Cardiac septum (tissue), 1 donor: ENCODE measurements around the gene TAFA3.

- PRO-cap, result unidirectional peak, plus-strand start at chr1:112359053
Observed at GRCh38 chr1:112358625-112359233, 37.3 kb upstream of the CTTNBP2NL start.

DNA sequence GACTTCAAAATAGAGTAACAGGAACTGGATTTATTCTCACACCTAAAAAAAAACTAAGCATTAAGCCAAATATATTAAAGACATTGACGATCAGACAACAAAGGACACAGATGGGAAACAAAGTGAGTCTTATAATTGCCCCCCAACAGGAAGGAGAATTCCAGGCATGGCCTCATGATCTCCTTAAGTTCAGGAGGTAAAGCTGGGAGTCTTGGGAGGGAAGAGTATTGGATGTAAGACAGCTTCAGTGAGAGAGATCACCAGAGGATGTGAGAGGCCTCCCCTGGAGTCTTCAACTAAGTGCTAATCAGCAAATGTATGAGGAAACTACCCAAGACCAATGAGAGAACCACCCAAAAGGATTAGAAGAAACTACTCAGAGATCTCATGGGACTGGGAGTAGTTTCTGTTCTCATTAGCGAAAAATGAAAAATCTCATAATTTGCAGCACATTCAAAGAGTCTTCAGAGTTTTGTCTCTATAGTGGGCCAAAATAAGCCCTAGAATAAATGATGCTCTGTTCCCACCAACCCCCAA is 36.7 kb upstream of the WNT2B start:
- PRO-cap, result no peak

DNA sequence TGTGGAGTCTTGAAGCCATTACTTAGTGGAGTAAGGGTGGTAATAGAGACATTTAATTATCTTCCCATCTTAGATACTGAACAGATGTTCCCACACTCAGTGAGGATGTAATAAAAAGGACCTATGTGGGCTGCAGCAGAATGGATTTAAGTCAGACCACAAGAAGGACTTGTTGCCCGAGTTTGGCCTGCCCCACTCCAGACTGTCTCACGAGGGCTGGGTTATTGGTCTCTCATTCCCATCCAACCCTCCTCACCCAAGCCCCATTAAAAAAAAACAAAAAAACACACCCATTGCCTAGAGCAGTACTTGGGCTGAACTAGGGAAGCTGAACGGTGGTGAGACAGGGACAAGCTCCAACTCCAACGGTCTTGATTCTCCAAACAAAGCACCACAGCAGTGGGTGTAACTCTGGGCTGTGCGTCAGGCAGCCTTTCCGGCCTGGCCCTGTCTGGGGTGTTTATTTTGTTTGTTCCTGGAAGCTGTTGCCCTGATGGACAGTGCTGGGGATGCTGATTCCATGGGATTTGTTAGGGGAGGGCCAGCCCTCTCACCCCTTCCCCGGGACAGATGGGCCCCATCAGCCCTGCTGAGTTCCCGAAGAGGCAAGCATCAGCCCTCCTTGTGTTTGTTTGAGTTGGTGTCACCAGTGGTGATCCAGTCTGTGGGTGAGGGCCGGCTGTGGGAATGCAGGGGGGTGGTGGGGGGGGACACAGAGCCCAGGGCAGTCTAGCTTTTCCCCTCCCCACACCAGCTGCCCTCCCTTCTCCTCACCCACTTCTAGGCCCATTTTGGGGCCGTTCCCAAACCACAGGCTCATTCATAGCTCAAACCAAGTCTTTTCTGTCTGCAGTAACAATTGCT is 4.3 kb downstream of the WNT2B start:
- PRO-cap, result bidirectional peak, plus-strand start at position 493 of the sequence, minus-strand start at position 380 of the sequence

DNA sequence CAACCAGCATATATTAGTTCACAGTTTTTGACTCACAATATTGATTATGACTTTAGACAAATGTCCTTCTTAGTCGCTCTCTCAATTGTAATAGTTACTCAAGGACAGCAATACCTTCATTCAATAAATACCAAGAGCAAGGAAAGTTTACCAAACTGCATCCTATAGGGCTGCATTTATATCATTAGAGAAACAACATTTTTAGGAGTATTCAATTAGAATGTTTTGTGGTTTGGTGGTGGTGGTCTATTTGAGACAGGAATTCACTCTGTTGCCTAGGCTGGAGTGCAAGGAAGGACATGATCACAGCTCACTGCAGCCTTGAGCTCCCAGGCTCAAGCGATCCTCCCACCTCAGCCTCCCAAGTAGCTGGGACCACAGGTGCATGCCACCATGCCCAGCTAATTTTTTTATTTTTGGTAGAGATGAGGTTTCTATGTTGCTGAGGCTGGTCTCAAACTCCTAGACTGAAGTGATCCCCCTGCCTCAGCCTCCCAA is 7.1 kb upstream of the MOV10 start:
- PRO-cap, result no peak

DNA sequence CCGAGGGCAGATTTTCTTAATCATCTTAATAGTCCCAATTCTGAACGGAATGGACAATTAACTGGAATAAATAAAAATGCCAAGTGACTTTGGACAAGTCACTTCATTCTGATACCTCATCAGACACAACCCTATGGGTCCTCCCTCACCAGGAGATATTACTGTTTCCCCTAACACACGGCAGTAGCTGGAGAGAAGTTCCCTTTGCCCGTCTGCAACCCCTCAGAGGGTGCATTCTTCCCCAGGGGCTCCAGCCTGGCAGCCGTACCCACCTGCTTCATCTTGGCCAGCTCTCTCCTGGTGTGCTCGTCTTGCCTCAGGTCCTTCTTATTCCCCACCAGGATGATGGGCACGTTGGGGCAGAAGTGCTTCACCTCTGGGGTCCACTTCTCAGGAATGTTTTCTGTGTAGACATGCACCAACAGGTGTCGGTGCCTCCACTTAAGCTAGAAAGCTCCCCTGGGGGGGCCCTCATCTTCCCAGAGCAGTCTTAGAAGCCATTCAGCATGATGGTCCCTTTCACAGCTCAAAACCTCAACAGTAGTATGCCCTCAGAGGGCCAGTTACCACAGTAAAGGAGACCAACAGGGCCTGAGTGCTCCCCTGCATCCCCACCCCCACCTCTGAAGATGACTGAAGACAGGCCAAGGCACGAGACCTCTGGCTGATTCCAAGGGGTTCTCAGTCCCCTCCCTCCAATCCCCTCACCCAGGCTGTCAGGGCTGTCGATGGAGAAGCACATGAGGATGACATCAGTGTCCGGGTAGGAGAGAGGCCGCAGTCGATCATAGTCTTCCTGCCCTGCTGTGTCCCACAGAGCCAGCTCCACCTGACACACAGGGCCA is 4.4 kb downstream of the RHOC start:
- PRO-cap, result no peak

DNA sequence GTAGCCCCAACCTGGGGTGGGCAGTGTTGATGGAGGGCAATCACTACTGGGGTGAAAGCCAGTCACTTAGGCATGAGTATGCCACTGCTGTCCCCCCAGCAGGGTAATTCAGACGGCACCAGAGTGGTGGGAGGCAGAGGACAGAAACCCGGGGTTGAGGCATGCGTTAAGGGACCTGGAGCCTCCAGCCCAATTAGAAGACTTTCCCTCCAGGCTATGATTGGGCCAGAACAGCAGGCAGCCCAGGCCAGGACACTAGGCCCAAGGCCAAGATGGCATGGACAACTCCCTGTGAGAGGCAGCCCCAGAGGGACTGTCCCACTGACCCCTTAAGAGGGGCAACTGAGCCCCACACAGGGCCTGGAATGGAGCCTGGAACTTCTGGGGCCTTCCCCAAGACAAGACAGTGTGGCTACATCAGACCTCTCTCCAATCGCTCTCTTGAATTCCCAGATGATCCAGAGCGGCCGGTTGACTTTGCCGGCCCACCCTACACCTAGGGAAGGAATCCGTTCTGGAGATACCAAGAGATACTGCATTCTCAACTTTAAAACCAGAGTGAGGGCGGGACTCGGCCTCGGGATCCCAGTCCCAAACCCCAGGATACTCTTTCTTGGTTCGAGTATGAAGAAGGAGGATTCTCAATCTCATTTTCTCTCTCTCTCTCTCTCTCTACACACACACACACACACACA is 1.0 kb downstream of the RHOC start:
- PRO-cap, result no peak

DNA sequence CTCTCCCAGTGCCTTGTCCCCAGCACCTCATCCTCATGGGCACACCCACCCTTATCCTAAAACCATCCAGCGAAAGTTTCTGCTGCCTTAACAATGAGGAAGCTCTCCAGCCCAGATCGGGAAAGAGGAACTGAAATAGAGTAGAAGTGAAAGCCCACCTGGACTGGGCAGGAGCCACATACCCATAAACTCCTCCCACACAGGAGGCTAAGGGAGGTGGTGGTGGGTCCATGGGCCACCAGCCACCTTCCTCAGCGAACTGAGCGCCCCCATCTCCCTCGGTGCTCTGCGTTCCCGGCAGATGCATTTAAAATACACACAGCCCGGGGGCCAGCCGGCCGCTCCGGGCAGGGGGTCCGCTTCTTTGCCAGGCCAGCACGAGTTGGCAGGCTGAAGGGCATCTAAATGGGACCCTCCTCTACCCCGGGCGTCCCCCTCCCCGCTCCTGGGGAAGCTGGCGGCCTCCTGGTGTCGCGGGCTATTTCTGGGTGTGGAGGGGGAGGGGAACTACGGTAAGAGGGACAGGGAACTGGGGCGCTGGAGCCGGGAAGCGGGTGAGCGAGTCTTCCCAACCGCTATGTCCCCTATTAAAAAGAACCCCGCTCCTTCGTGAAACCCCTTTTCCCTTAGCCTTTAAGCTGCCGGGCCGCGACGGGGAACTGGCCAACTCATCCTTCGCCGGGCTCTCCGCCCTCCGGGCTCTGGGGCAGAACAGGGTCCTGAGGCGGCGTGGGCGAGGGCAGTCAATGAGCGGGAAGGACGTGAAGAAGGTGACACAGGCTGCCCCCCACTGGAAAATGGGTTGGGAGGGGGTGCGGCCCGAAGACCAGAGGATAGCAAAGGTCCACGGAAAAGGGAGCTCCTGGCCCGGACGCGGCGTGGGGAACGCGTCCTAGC is 875 bp downstream of the PPM1J start:
- PRO-cap, result bidirectional peak, plus-strand start at position 510 of the sequence, minus-strand start at position 486 of the sequence

- PRO-cap, result no peak
Observed at GRCh38 chr1:112718510-112719155, at the start of gene TAFA3. TSS of gene TAFA3 (plus strand) at chr1:112718905.

- PRO-cap, result no peak
Observed at GRCh38 chr1:112762379-112763109, 43.8 kb downstream of the TAFA3 start.

DNA sequence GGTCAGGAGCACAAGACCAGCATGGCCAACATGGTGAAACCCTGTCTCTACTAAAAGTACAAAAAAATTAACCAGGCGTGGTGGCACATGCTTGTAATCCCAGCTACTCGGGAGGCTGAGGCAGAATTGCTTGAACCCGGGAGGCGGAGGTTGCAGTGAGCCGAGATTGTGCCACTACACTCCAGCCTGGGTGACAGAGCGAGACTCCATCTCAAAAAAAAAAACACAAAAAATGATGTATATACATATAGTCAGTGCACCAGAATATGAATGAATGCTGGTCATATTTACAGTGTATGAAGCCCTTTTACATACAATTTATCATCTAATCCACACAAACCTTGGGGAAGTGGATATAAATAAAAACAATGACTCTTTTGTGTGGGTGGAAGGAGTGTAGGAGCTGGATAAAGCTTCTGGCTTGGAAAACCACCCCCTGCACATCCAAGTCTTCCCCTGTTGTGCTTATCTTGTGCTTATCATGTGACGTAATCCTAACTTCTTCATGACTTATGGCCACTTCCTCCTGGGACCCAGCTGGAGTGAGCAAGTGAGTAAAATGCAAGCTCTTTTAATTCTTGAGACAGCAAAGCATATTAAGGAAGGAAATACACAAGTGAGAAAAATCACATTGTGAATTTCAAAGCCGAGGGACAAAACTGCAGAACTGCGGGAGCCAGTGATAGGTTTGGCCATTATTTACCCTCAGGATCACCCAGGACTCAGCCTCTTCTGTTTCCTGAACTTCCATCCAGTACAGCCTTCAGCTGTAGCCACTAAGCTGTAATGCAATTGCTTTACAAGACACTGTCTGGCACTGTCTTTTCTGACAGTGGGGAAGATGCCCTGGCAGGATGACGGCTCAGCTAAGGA is 100.3 kb downstream of the TAFA3 start:
- PRO-cap, result no peak

- PRO-cap, result no peak
Observed at GRCh38 chr1:112841891-112842317, 114.1 kb downstream of the SLC16A1 start.

- PRO-cap, result no peak
Observed at GRCh38 chr1:112849589-112850583, 106.1 kb downstream of the SLC16A1 start.

DNA sequence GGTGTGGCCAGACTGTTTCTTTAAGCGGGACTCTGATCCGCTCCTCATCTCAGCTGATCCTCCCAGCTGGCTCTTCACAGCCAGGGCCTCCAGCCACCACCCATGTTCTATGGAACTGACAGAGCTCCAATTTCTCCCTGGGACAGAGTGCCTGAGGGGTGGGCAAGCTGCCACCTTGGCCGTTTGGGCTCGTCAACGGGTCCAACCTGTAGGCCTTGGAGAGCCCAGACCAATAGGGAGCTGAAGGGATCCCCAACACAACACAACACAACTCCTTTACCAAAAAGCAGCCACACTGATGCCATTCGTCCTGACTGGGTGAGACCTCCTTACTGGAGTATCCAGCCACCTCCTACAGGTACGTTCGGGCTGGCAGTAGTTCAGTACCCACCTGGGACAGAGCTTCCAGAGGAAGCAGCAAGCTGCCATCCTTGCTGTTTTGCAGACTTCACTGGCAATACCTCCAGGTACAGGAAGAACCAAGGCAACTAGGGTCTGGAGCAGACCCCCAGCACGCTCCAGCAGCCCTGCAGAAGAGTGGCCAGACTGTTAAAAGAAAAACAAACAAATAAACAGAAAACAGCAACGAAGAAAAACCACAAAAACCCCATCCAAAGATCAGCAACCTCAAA is 167.2 kb downstream of the MAGI3 start:
- PRO-cap, result no peak

- PRO-cap, result no peak
Observed at GRCh38 chr1:113587834-113588505, 171.3 kb downstream of the PHTF1 start.

DNA sequence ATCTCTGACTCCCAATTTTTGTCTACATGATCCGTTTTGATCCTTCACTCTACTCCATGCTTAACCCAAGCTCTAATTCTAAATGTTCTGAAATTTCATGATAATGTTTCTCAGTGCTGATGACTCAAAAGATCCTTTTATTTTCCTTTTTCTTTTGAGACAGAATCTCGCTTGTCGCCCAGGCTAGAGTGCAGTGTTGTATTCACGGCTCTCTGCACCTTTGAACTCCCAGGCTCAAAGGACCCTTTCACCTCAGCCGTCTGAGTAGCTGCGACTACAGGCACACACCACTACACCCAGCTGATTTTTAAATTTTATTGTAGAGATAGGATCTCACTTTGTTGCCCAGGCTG is 11.5 kb downstream of the PHTF1 start:
- PRO-cap, result no peak

DNA sequence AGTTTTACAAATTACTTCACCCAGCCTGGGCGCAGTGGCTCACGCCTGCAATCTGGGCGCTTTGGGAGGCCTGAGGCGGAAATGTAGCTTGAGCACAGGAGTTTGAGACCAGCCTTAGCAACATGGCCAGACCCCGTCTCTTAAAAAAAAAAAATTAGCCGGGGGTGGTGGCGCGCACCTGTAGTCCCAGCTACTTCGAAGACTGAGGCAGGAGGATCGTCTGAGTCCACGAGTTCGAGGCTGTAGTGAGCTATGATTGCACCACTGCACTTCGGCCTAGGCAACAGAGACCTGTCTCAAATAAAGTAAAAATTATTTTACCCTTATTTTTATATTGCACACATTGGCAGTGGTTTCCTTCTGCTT is 1.2 kb upstream of the PHTF1 start:
- PRO-cap, result no peak

GRCh38 chr1:113783541-113784056 is 24.3 kb upstream of the PHTF1 start:
- PRO-cap, result no peak

DNA sequence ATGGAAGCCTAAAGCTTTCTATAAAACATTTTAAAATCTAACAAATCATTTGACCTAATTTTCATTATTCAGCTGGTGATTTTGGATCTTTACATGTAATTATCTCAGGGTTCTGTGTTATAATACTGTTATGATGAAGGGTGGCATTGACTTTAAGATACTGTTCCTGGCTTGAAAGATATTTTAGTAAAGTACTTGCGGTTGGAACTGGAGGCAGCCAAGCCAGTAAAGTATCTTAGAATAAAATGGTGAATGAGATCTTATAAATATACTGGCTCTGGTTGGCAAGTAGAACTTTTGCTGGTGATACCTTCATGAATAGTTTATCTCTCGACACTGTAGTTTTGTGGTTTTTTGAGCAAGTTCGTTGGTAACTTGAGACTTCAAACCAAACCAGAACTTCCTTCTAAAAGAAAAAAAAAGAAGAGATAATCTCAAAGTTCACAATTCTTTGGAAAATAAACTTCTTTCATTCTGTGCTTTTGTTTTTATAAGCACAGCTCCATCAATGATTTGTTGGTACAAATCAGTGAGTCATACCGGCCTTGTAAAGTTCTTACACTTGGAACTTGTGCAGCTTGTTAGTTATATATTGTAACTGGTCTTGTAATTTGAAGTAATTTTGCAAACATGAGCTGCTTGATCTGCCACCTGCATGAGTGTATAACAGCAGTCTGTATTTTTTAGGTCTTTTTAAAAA is 2.3 kb downstream of the HIPK1 start:
- PRO-cap, result no peak

DNA sequence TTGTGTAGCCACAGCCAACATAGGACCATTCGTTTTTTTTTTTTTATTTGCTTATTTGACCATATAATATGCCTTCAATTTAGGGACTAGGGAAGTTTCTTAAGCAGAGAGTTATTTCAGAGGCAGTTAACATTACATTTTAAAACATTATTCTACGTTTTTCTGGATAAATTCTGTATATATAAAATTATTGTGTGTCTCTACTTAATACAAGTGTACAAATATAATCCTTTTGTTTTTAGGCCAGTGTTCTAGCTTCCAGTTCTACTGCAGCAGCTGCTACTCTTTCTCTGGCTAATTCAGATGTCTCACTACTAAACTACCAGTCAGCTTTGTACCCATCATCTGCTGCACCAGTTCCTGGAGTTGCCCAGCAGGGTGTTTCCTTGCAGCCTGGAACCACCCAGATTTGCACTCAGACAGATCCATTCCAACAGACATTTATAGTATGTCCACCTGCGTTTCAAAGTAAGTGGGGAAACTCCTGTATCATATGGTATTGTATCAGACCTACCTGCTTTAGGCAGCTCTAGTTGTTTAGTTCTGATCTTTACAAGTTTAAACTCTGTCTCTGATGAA is 21.4 kb upstream of the OLFML3 start:
- PRO-cap, result no peak

GRCh38 chr1:113979824-113980660 is 768 bp downstream of the OLFML3 start:
- PRO-cap, result no peak